ENCODE measurements around a stretch of chr7.

DNA sequence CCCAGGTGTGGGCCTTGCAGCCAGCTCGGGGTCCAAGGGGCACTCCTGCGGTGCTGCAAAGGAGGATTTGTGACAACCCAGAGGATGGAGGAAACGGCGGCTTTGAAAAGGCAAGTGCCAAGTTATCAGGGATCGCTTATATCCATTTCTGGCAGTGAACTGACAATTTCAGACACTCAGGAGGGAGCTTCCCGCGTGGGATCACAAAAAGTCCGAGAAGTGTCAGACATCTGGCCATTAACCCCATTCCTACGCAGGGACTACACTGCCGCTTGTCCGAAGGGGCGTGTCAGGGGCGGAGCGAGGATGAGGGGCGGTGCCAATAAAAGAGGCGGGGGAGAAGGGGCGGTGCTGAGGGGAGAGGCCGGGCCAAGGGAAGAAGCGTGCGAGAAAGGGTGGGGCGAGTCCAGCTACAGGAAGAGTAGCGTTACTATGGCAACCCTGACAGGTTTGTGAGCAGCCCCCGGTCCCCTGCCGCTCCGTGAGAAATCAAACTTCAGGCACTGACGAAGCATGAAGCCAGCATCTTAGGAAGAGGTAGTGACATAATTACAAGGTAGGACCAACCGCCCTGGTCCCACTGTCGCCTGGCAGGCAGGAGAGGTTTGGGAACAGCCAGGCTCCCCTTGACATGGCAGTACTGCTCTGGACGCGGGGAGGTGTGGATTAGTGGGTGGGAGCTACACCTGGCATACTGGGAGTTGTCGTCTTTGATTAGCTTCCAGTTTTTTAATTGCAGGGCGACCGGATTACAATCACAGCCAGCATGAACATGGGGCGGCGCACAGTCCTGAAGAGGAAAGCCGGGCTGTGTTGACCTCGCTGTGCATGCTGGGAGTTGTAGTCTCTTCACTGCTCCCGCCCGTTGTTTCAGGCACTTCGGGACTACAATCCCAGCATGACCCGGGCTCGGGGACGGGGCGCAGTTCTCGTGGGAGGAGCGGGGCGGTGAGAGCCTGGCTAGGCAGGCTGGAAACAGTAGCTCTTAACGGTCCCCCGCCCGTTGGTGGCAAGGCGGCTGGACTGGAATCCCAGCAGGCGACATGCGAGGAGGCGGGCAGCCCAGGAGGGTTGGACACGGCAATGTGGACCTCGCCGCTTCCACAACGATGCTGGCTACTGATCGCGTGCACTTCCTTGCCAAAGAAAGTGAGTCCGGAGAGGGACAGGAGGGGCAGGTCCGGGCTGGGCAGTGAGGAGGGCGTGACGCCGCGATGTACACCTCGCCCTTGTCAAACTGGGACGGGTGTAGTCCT is 98.3 kb upstream of the ZNF722 start:
- PRO-cap: unidirectional peak, plus-strand start at position 951 of the sequence; unidirectional peak, plus-strand start at position 1,012 of the sequence

DNA sequence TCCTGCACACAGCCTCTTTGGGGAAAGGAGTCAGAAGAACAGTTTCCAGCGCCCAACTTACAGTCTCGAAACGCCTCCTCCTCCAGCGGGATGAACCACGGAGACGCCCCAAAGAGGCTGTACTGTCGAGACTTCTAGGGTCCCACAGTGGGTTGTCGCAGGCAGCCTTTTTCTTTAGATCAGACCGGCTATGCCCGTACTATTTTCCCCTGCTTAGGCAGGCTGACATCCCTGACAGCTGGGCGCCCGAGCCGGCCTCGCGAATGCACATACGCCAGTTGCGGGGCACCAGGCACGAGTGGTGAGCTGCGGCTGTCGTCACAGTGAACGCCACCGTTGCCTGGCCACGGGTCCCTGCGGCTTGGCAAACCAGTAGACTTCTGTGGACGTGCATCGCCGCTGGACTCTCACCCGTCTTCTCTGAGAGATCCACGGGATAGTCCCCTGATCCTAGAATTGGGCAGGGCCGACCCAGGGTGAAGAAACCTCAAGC is 33.2 kb upstream of the ZNF273 start:
- PRO-cap: no peak

DNA sequence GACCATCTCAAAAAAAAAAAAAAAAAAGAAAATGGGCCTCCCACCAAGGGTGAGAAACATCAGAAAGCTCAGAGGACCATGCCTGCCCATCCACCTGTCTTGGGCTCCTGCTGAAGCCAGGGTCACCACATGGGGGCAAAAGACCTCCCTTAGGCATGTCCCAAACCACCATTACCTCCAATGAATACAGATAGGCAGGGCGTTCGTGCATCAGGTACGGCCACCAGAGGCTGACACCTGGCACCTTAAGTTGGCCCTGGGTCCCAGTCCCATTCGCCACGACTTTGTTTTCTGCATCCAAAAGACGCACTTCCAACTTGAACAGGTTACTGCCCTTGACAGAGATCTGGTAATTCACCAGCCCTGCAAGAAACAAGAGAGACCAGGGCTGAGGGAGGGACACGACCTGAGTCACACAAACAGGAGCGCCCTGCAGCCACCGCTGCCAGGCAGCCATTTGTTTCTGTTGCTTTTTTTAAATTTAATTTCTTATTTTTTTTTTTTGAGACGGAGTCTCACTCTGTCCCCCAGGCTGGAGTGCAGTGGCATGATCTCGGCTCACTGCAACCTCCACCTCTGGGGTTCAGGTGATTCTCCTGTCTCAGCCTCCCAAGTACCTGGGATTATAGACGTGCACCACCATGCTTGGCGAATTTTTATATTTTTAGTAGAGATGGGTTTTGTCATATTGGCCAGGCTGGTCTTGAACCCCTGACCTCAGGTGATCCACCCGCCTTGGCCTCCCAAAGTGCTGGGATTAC is 6.0 kb downstream of the GUSB start:
- PRO-cap: no peak

GRCh38 chr7:66076767-66077143 is 1.1 kb downstream of the ASL start:
- PRO-cap: unidirectional peak, minus-strand start at chr7:66076898; unidirectional peak, minus-strand start at chr7:66076927

- PRO-cap: no peak
These were observed 18.1 kb downstream of the ASL start for GRCh38 chr7:66093757-66094140.

DNA sequence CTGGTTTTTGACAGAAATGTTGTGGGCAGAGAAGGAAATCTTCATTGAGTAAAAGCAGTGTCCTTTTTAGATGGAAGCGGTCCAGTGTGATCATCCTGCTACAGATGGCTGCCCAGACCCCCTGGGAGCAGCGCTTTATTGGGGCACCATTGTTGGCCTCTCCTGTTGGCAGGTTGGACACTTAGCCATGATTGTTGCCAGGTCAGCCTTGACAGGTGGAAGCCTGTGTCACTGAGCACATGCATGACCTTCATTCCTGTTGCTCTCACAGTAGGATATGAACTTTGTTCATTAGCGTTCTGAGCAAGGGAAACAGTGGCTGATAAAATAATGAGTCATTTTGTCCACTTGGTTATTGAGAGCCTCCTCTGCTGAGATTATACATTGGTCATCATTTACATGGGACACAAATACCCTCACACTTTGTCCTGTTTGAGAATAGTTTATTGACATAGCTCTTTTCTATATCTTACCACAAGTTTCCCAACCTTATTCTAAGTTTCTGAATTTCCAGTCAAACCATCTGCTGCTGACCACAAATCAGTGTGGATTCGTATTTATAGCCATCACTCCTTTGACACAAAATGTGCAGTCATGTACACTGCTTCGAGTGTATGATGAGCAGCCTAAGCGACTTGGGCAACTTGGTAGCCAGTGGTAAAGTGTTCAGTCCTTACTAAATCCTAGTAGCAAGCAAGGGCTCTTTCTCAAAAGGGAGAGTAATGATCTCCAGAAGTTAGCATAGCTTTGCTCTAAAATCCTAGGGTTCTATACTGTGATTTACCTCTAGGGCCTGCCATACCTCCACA is 102.6 kb downstream of the TPST1 start:
- PRO-cap: no peak

- PRO-cap: no peak
These were observed 125.9 kb downstream of the TPST1 start for GRCh38 chr7:66330925-66331573.

- PRO-cap: no peak
These were observed 131.2 kb downstream of the TPST1 start for GRCh38 chr7:66336325-66336807.

- PRO-cap: bidirectional peak, plus-strand start at chr7:66413624, minus-strand start at chr7:66413542; unidirectional peak, minus-strand start at chr7:66413914
These were observed 208.4 kb downstream of the TPST1 start for GRCh38 chr7:66413194-66414232.

DNA sequence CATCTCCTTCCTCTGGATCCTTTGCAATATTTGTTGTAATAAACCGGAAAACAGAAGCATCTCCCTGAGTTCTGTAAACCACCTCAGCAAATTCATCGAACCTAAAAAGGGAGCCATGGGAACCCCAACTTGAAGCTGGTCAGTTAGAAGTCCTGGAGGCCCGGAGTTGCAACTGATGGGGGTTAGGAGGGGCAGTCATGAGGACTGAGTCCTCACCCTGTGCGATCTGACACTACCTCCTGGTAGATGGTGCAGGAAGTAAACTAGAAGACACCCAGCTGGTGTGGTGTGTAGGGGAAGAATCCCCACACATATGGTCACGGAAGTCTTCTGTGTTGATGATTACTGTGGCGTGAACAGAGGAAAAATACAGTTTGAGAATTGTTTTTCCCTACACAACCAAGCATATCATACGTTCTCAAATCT is 164.7 kb upstream of the KCTD7 start:
- PRO-cap: no peak

GRCh38 chr7:66490321-66491389 is 138.0 kb upstream of the KCTD7 start:
- PRO-cap: no peak

DNA sequence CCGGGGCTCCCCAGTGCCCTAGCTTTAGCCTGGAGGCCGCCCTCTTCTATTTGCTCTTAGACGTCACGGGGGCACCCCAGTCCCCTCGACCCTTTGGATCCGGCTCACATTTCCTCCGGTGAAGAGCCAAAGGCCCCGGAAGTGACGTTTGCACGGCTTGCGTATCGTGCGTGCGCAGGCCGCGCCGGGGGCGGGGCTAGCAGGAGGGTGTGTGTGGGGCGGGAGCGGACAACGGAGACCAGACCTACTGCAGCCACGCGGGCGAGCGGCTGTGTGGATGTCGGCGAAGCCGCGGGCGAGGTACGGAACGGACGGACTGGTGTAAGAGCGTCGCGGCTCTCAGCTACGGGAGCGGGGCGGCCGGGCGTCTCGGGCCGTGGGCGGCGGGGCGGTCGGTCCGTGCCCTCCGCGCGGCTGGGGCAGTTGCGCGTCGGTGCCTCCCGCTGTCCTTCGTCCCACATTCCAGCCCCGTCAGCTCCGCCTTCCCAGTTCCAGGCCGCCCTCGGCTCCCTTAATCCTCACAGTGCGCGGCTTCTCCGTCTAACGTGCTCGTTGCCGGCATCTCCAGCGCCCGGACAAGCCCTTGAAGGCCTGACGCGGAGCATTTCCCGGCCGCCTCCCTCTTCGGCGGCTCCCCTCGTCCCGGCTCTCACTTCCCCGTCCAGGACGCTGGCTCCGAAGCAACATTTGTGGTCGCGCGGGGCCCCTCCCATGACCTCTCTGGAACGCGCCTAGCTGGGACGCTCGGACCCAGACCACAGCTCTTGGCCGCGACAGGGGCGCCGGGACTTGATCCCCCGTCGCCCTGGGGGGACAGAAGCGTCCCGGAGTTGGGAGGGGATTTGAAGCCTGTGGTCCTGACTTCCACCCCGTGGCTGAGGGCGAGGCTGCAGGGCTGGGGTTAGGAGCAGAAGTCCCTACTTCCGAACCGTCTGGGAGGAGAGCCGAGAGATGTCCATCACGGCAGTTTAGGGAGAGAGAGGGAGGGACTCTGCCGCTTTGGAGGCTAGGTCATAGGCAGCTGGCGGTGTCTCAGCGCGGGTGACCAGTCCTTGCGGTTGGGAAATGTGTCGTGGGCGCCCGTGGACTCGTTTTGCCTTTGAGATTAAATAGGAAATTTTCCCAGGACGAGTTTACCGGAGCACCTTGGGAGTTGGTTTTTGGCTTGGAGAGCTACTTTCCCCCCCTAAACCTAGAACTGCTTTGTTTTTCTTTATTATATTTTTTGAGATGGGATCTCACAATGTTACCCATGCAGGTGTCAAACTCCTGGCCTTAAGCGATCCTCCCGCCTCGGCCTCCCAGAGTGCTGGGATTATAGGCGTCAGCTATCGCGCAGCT is 26.1 kb downstream of the KCTD7 start:
- PRO-cap: bidirectional peak, plus-strand start at position 241 of the sequence, minus-strand start outside the sequence; bidirectional peak, plus-strand start at position 521 of the sequence, minus-strand start at position 416 of the sequence; unidirectional peak, minus-strand start at position 649 of the sequence

GRCh38 chr7:66681542-66682326 is 53.1 kb downstream of the KCTD7 start:
- PRO-cap: bidirectional peak, plus-strand start at chr7:66682166, minus-strand start at chr7:66682019

GRCh38 chr7:66930250-66930835 is 9.3 kb downstream of the TMEM248 start:
- PRO-cap: no peak

DNA sequence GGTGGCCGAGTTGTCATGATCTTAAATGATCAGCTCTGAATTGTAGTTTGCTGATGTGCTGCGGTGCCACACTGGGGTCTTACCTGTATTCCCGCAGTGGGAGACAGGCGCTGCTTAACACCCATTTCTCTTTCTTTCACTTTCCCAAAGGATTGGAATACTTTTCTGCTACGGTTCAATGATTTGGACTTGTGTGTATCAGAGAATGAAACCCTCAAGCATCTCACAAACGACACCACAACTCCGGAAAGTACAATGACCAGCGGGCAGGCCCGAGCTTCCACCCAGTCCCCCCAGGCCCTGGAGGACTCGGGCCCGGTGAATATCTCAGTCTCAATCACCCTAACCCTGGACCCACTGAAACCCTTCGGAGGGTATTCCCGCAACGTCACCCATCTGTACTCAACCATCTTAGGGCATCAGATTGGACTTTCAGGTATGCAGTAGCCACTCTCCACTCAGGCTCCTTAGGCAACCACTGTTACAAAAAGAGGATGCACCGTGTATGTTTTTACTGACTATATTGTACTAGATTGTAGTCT is 23.9 kb downstream of the TMEM248 start:
- PRO-cap: no peak

- PRO-cap: no peak
These were observed 35.8 kb downstream of the SBDS start for GRCh38 chr7:66959416-66960100.

DNA sequence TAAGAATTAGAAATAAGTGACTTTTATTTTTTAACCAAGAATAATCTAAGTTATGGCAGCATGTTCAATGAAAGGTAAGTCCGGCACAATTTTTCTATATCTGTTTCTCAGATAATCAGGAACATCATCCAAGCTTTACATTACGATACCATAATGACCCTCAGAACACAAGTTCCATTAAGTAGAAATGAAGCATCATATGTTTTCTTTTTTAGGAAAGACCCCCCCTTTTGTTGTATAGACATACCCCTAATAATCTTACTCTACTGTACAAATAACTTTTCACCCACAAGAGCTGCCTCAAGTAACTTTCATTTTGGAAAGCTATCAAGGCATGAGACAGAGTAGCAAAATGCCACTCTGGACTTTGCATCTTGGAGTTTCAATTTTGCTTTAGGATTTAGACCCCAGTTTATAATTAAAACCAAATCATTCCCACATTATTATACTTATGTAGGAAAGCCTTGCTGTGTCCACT is 7.6 kb downstream of the SBDS start:
- PRO-cap: no peak

DNA sequence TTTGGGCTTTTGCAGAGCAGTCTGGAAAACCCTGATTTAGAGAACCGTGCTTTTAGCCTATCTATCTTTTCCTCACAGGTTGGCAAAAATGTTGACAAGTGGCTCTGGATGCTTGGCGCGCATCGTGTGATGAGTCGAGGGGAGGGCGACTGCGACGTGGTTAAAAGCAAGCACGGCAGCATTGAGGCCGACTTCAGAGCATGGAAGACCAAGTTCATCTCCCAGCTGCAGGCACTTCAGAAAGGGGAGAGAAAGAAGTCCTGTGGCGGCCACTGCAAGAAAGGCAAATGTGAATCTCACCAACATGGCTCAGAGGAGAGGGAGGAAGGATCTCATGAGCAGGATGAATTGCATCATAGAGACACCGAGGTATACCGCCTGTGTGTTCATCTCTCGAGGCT is 21.1 kb downstream of the TYW1 start:
- PRO-cap: no peak

GRCh38 chr7:67392550-67392962 is 115.8 kb downstream of the SPDYE21 start:
- PRO-cap: no peak

DNA sequence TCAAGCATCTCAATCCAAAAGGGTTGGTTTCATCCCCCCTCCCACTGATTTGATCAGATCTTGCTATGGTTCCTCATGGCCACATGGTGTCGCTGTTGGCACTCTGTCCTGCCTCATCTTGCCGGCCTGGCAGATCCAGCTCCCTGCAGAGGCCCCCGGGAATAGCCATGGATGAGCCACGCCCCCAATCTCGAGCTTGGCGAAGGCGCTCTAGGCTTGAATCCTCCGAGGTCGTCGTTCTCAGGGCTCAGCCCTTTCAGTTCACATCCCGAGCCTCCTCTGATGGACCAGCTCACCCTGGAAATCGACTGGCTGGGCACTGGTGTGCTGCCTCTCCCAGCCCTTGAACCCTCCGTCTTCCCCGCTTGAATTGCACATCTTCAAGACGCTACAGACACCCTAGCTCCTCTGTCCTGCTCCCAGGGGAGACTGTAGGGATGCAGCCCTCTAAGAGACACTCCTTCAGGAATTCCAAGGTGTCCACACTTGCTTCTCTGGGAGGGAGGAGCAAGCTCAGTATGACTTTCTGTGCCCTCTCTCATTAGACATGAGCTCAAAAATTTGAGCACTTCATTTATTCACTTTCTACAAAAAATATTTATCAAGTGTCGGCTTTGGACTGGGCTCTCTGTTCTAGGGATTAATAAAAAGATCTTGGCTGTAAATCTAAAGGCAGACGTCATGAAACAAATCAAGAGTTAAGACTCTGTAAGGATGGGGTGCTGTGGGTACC is 348.7 kb downstream of the SPDYE21 start:
- PRO-cap: no peak